Testis (tissue), 5 donors: ENCODE measurements around the gene ADD1.

- PRO-cap, 3 experiments, result no peak in any of the 3 experiments
- RAMPAGE, long total RNA, 2 experiments, result no peak in any of the 2 experiments
- RRBS, result no CpG with 5 or more reads among the region's 19 CpGs
Measured at GRCh38 chr4:2297952-2298358, 36.0 kb upstream of the MXD4 start.

GRCh38 chr4:2389651-2390081, 28.8 kb downstream of the ZFYVE28 start:
- PRO-cap, 3 experiments, result no peak in any of the 3 experiments
- RAMPAGE, long total RNA, 2 experiments, result no peak in any of the 2 experiments
- RRBS, result no CpG with 5 or more reads among the region's 11 CpGs

DNA sequence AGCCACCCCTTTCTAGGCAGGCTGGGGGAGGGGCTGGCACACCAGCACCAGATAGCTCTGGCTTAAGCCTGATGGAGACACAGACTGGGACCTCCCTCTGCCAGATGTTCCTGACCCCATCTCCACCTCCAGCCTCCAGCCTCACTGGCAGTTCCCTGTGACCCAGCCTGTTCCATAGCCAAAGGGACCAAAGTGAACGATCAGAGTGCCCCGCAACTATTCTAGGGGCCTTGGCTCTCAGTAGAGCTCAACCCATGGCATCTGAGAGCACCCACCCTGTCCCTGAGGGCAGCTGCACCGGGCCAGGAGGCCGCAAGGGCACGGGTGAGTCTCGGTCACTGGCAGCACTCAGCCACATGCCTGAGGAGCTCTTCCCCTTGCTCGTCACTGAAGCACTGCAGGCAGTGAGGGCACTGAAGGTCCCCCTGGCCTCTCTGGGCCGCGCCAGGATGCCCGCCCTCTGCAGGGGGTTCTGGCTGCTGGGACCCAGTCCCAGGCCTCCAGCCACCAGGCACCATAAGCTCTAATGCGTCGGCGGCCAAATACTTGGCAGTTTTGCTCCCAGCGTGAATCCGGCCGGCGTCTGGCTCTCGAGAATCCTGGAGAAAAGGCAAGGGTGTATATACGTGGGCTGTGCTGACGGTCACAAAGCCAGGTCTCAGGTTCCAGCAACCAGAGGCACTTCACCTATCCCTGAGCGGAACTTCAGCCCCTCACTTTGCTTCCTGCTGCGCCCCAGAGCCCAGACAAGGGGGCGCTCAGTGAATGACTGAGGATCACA, 14.0 kb downstream of the TNIP2 start:
- PRO-cap, 3 experiments, result no peak in any of the 3 experiments
- RAMPAGE, long total RNA, 2 experiments, result no peak in any of the 2 experiments
- RRBS, result no CpG with 5 or more reads among the region's 23 CpGs

- PRO-cap, 3 experiments, result no peak in any of the 3 experiments
- RAMPAGE, long total RNA, 2 experiments, result no peak in any of the 2 experiments
- RRBS, result no CpG with 5 or more reads among the region's 11 CpGs
Measured at GRCh38 chr4:2745221-2745702, 10.9 kb downstream of the TNIP2 start.

- PRO-cap, 3 experiments, result peak in 3 of 3 experiments; most common minus-strand start chr4:2751367 (in 3)
- RAMPAGE, long total RNA, 2 experiments, result no peak in any of the 2 experiments
- RRBS, result no CpG with 5 or more reads among the region's 11 CpGs
Measured at GRCh38 chr4:2751092-2751660, 5.0 kb downstream of the TNIP2 start.

DNA sequence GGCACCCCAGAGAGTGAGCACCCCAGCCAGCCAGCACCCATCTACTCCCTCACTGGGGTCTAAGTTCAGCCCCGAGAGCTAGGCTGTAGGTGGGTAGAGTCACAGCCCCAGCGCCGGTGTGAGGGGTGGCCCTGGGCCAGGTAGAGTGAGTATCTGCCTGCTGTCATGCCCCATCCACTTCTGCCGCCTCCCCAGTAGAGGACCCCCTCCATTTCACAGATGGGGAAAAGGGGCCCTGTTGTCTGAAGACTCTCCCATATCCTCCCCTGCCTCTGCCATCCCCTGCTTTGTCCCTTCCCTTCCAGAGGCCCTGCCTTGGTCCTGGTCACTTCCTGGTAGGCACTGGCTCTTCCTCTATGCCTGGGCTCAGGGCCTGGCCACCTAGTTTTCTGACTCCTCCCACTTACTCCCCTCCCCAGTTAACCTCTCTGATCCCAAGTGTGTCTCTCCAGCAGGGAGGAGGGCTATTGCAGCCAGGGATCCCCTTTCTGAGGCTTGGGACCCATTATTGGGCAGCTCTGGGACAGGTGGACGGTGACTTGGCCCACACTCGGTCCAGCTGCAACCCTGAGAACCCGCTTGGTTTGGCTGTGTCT, 1.5 kb upstream of the SH3BP2 start:
- PRO-cap, 3 experiments, result no peak in any of the 3 experiments
- RAMPAGE, long total RNA, 2 experiments, result no peak in any of the 2 experiments
- RRBS, result no CpG with 5 or more reads among the region's 7 CpGs

- PRO-cap, 3 experiments, result no peak in any of the 3 experiments
- RAMPAGE, long total RNA, 2 experiments, result no peak in any of the 2 experiments
- RRBS, result 99% methylated on average over 3 of the region's 34 CpGs
Measured at GRCh38 chr4:2824449-2825276, 19.0 kb upstream of the ADD1 start.

GRCh38 chr4:2837775-2838993, 5.5 kb upstream of the ADD1 start:
- PRO-cap, 3 experiments, result no peak in any of the 3 experiments
- RAMPAGE, long total RNA, 2 experiments, result no peak in any of the 2 experiments
- RRBS, result no CpG with 5 or more reads among the region's 15 CpGs

GRCh38 chr4:2843544-2844130, at the start of gene ADD1:
TSS of gene ADD1 (plus strand) at chr4:2843844.
- PRO-cap, 3 experiments, result peak in 3 of 3 experiments; most common plus-strand start chr4:2843901 (in 2); most common minus-strand start chr4:2843698 (in 2)
- RAMPAGE, long total RNA, 2 experiments, result start-site peak on the plus strand in 2 of 2 experiments, at chr4:2843896-2843982 at its widest, 1,018 to 1,167 reads per replicate; start-site peak on the minus strand in 2 of 2 experiments, at chr4:2843653-2843712 at its widest, 24 reads per replicate
- RRBS, result 1% methylated on average over 34 of the region's 76 CpGs

- PRO-cap, 3 experiments, result peak in 2 of 3 experiments; most common plus-strand start chr4:2868464 (in 1); most common minus-strand start chr4:2868410 (in 2)
- RAMPAGE, long total RNA, 2 experiments, result no peak in any of the 2 experiments
- RRBS, result no CpG with 5 or more reads among the region's 18 CpGs
Measured at GRCh38 chr4:2867650-2868875, 24.4 kb downstream of the ADD1 start.

DNA sequence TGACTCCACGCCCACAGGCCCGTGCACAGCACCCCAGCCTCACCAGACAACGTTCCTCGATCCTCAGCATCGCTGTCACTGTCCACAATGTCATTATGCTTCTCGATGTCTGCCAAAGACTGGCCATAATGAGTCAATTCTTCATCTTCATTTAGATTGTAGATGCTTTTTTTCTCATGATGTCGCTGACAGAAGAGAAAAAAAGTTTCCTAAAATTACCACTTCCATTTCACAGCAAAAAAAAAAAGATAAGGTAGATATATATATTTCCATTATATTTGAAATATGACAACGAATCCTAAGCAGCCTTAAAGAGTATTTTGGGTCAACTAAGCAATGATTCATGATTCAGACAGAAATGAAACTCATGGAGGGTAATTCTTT, 6.6 kb downstream of the NOP14 start:
- PRO-cap, 3 experiments, result no peak in any of the 3 experiments
- RAMPAGE, long total RNA, 2 experiments, result no peak in any of the 2 experiments
- RRBS, result no CpG with 5 or more reads among the region's 8 CpGs

GRCh38 chr4:2968254-2969015, 5.1 kb downstream of the GRK4 start:
- PRO-cap, 3 experiments, result no peak in any of the 3 experiments
- RAMPAGE, long total RNA, 2 experiments, result no peak in any of the 2 experiments
- RRBS, result no CpG with 5 or more reads among the region's 9 CpGs

DNA sequence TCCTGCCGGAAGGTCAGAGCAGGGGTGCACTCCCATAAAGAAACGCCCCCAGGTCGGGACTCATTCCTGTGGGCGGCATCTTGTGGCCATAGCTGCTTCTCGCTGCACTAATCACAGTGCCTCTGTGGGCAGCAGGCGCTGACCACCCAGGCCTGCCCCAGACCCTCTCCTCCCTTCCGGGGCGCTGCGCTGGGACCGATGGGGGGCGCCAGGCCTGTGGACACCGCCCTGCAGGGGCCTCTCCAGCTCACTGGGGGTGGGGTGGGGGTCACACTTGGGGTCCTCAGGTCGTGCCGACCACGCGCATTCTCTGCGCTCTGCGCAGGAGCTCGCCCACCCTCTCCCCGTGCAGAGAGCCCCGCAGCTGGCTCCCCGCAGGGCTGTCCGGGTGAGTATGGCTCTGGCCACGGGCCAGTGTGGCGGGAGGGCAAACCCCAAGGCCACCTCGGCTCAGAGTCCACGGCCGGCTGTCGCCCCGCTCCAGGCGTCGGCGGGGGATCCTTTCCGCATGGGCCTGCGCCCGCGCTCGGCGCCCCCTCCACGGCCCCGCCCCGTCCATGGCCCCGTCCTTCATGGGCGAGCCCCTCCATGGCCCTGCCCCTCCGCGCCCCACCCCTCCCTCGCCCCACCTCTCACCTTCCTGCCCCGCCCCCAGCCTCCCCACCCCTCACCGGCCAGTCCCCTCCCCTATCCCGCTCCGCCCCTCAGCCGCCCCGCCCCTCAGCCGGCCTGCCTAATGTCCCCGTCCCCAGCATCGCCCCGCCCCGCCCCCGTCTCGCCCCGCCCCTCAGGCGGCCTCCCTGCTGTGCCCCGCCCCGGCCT, 802 bp upstream of the HTT start:
- PRO-cap, 3 experiments, result peak in 3 of 3 experiments; most common minus-strand start position 777 of the sequence (in 2)
- RAMPAGE, long total RNA, 2 experiments, result no peak in any of the 2 experiments
- RRBS, result 3% methylated on average over 16 of the region's 64 CpGs

- PRO-cap, 3 experiments, result no peak in any of the 3 experiments
- RAMPAGE, long total RNA, 2 experiments, result no peak in any of the 2 experiments
- RRBS, result 91% methylated on average over 5 of the region's 29 CpGs
Measured at GRCh38 chr4:3235047-3235932, 13.7 kb upstream of the MSANTD1 start.

- PRO-cap, 3 experiments, result no peak in any of the 3 experiments
- RAMPAGE, long total RNA, 2 experiments, result no peak in any of the 2 experiments
- RRBS, result no CpG with 5 or more reads among the region's 9 CpGs
Measured at GRCh38 chr4:3276839-3277322, 15.9 kb upstream of the RGS12 start.

DNA sequence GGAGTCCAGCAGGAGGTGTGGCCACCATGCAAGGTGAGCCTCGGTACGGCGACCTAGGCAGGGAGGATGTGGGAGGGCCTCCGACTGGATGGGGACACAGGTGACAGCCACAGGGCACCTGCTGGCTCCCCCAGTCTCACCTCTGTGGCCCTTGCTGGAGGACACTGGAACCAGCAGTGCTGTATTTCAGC, 10.3 kb downstream of the RGS12 start:
- PRO-cap, 3 experiments, result no peak in any of the 3 experiments
- RAMPAGE, long total RNA, 2 experiments, result no peak in any of the 2 experiments
- RRBS, result no CpG with 5 or more reads among the region's 4 CpGs

DNA sequence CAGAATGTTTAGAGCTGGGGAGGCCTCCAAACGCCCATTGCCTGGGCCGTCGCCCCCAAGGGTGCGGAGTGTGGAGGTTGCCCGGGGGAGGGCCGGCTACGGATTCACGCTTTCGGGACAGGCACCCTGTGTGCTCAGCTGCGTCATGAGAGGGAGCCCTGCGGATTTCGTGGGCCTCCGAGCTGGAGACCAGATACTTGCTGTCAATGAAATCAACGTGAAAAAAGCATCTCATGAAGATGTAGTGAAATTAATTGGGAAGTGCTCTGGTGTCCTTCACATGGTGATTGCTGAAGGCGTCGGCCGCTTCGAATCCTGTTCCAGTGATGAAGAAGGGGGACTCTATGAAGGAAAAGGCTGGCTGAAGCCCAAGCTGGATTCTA, 23.3 kb downstream of the RGS12 start:
- PRO-cap, 3 experiments, result no peak in any of the 3 experiments
- RAMPAGE, long total RNA, 2 experiments, result no peak in any of the 2 experiments
- RRBS, result no CpG with 5 or more reads among the region's 18 CpGs

DNA sequence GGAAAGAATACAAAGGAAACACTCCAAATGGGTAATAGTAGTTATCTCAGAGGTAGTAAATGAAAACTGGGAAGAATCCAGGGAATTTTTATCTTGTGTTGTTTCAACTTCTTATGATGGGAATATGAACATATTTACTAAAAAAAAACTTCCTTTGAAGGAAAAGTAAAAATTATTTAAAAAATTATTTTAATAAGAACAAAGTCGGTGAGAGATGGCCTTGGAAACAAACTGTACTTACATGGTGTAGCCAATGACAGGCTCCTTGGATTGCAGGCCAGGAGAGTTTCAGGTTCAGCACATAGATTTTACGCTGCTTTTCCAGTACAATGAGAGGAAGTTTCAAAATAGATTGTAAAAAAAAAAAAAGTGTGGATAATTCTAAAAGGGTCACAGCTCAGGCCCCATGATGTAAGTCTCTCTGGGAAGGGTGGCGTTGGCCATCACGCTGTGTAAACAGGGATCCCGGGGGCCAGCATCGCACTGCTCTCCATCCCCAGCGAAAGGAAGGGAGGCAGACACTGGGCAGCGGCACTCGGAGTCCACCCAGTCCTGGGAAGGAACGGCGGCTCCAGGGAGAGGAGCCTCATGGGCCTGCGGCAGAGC, 38.5 kb downstream of the RGS12 start:
- PRO-cap, 3 experiments, result peak in 2 of 3 experiments; most common plus-strand start position 269 of the sequence (in 1)
- RAMPAGE, long total RNA, 2 experiments, result no peak in any of the 2 experiments
- RRBS, result no CpG with 5 or more reads among the region's 12 CpGs

- PRO-cap, 3 experiments, result no peak in any of the 3 experiments
- RAMPAGE, long total RNA, 2 experiments, result no peak in any of the 2 experiments
- RRBS, result no CpG with 5 or more reads among the region's 9 CpGs
Measured at GRCh38 chr4:3342160-3342942, 49.5 kb downstream of the RGS12 start.

GRCh38 chr4:3442744-3443069, 939 bp downstream of the HGFAC start:
- PRO-cap, 3 experiments, result peak in 1 of 3 experiments; most common plus-strand start chr4:3442977 (in 1)
- RAMPAGE, long total RNA, 2 experiments, result no peak in any of the 2 experiments
- RRBS, result no CpG with 5 or more reads among the region's 11 CpGs